ENCODE measurements around the genes RGCC, AKAP11, TNFSF11 and DNAJC15.

- PRO-cap, 3 experiments: no peak in any of the 3 experiments
- RAMPAGE, long total RNA: no peak
Observed at GRCh38 chr13:41024575-41025197, 5.6 kb upstream of the ELF1 start.

DNA sequence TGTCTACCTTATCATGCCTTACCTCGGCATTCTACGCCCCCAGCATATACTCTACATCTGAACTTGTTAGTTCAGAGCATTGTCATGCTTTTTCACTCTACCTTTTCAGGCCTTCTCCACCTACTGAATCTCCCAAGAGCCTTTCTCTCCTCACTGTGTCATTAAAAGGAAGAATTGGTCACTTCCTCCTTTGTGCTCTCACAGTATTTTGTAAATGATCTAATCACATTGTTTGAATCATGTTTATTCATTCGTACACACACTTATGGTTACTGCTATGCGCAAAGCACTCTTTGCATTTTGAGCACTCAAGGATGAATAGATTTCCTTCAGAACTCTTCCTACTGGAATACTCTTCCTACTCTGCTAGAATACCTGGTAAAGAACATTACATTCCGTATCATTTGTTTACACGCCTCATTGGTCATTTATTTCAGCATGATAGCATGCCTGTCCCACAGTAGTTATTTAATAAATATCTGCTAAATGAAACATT is 15.8 kb upstream of the ELF1 start:
- PRO-cap, 3 experiments: no peak in any of the 3 experiments
- RAMPAGE, long total RNA: no peak

- PRO-cap, 3 experiments: no peak in any of the 3 experiments
- RAMPAGE, long total RNA: no peak
Observed at GRCh38 chr13:41046729-41047377, 14.5 kb upstream of the WBP4 start.

DNA sequence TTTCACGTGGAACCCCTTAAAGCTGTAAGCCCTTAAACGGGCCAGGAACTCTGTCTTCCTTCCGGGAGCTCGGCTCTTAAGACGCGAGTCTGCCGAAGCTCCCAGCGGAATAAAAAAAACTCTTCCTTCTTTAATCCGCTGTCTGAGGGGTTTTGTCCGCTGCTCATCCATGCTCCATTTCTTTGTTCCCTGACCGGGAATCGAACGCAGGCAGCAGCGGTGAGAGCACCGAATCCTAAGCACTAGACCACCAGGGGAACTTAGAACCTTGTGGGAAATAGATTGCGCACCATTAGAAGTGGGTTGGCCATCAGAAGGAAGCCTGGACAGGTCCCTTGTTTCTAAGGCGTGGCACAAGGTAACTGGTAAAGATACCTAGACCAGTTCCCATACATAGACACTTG is 1.6 kb upstream of the RGCC start:
- PRO-cap, 3 experiments: peak in 2 of 3 experiments; most common minus-strand start position 206 of the sequence (in 2)
- RAMPAGE, long total RNA: no peak

- PRO-cap, 3 experiments: peak in 3 of 3 experiments; most common plus-strand start chr13:41457550 (in 3); most common minus-strand start chr13:41457317 (in 1)
- RAMPAGE, long total RNA: no peak
Observed at GRCh38 chr13:41456946-41457695, at the start of gene RGCC. Gene RGCC (plus strand): TSS chr13:41457550.

DNA sequence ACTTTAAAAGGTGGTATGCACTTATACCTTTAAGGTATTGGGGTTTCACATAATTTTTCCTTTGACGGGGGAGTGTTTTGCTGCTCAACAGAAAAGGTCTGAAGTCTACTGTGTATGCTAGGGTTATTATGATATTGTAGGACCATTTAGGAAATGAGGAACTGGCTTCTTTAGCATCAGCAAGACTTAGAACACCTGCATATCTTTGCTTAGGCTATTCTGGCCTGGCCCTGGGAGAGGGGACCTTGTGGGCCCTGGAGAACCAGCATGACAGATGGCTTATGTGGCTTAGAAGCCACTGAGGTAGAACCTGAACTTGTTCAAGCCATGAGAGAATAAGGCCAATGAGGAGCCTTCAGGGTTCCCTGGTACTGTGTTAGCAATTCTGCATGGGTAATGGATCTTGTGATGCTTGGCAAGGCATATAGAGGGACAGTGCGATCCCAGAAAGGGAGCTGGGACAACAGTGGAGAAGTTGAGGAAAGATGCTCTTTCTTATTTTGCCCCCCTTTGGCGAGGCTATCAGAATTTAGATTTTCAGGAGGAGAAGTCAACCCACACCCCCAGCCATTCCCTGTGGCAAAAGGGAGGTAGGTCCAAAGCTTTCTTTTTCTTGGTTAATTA is 4.3 kb downstream of the RGCC start:
- PRO-cap, 3 experiments: no peak in any of the 3 experiments
- RAMPAGE, long total RNA: no peak

DNA sequence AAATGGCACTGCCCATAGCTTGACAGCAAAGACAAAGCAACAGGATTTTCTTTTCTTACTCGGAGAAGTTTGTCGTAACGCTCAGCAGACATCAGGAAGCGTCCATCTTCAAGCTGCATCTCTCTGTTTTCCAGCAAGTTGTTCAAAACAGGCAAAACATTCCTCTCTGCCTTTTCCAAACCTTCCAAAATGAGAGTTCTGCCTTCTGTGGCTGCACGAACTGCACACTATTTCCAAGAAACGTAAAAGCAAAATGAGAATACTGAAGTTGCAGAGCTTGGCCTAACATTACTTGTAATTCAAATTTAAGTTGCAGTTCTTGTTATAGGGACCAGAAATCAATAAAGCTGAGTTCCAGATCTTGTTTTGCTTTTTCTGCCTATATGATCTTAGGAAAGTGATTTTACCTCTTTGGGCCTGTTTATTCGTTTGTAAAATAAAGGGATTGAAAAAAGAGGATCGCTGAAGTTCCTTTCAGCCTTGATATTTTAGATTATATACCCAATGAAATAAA is 69.5 kb downstream of the VWA8 start:
- PRO-cap, 3 experiments: no peak in any of the 3 experiments
- RAMPAGE, long total RNA: no peak

- PRO-cap, 3 experiments: peak in 1 of 3 experiments; most common plus-strand start chr13:41960719 (in 1); most common minus-strand start chr13:41960886 (in 1)
- RAMPAGE, long total RNA: no peak
Observed at GRCh38 chr13:41960109-41961037, 536 bp downstream of the VWA8 start.

DNA sequence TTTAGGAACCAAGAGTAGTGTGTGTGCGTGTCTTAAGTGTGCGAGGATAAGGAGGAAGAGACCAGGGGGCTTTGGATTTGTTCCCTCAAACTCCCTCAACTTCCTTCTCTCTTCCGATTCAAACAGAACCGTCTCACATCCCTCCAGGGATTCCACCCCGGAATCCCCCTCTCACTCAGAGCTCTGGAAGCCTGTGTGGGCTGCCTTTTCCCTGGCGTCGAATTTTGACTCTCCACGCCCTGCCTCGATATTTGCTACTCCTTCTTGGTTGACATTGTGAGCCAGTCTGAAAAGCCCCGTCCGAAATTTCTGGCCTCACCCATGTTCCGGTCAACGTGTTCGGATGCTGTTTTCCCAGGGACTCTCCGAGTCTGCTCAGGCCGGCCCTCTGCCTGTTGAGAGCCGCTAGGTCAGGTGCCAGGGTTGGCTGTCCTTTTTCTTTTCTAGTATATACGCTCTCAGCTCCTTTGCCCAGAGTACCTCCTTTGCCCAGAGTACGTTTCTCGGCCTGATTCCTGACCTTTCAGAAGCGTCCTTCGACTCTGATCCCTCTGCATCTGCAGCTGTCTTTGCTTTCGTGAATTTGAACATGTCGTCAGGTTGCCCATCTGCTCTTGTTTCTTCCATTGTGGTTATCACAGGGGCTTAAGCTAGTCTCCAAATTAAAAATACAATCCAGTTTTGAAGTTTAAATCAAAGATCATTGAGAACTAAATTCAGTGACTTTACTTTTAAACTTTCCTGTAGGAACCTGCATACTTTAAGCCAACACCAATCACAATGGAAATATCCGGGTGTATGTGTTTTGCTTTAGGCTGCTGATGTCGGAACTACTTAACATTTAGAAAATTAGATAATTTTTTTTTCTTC is 6.7 kb upstream of the DGKH start:
- PRO-cap, 3 experiments: peak in 1 of 3 experiments; most common minus-strand start position 364 of the sequence (in 1)
- RAMPAGE, long total RNA: no peak

- PRO-cap, 3 experiments: no peak in any of the 3 experiments
- RAMPAGE, long total RNA: no peak
Observed at GRCh38 chr13:42139961-42140462, 91.6 kb downstream of the DGKH start.

GRCh38 chr13:42271730-42272574 is at the start of gene AKAP11:
Gene AKAP11 (plus strand): TSS chr13:42272152.
- PRO-cap, 3 experiments: peak in 3 of 3 experiments; most common plus-strand start chr13:42272046 (in 2); most common minus-strand start chr13:42271760 (in 2)
- RAMPAGE, long total RNA: start-site peak on the plus strand at chr13:42271951-42272046, 55 and 22 reads in 2 replicates; start-site peak on the plus strand at chr13:42272136-42272190, 99 and 20 reads in 2 replicates

DNA sequence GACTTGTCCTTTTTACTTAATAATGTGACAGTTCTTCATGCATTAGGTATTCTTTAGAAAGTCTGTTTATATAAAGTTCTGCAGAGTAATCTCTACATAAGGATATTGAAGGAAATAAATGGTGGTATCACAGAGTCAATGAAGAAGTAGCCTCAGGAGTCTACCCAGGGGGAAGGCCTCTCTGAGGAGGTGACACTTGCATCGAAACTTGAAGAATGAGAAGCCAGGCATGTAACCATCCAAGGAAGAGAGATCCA is 22.9 kb downstream of the AKAP11 start:
- PRO-cap, 3 experiments: no peak in any of the 3 experiments
- RAMPAGE, long total RNA: no peak

DNA sequence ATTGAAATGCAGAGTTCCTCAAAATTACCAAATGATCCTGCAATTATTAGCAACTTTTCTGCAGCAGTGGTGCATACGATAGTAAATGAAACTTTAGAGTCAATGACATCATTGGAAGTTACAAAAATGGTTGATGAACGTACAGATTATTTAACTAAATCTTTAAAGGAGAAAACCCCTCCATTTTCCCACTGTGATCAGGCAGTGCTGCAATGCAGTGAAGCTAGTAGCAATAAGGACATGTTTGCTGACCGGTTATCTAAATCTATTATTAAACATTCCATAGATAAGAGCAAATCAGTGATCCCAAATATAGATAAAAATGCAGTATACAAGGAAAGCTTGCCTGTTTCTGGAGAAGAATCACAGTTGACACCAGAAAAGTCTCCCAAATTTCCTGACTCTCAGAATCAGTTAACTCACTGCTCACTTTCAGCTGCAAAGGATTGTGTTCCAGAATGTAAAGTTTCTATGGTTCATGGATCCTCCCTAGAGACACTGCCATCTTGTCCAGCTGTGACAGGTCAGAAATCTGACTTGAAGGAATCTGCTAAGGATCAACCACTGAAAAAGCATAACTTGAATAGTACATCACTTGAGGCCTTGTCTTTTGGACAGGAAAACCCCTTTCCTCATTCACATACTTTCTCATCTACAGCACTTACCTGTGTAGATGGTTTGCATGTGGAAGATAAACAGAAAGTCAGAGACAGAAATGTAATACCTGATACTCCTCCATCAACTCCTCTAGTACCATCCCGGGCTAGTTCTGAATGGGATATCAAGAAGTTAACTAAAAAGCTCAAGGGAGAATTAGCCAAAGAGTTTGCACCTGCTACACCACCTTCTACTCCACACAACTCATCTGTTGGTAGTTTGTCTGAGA is 29.6 kb downstream of the AKAP11 start:
- PRO-cap, 3 experiments: no peak in any of the 3 experiments
- RAMPAGE, long total RNA: no peak

DNA sequence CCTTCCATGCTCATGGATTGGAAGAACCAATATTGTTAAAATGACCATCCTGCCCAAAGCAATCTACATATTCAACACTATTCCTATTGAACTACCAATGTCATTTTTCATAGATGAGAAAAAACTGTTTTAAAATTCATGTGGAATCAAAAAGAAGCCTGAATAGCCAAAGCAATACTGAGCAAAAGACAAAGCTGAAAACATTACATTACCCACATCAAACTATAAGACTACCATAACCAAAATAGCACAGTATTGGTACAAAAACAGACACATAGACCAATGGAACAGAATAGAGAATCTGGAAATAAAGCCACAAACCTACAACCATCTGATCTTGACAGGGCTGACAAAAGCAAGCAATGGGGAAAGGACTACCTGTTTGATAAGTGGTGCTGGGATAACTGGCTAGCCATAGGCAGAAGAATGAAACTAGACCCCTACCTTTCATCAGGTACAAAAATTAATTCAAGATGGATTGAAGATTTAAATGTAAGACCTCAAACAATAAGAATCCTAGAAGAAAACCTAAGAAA is 123.0 kb upstream of the TNFSF11 start:
- PRO-cap, 3 experiments: no peak in any of the 3 experiments
- RAMPAGE, long total RNA: no peak

GRCh38 chr13:42573796-42574888 is at the start of gene TNFSF11:
Gene TNFSF11 (plus strand): TSS chr13:42574152.
- PRO-cap, 3 experiments: no peak in any of the 3 experiments
- RAMPAGE, long total RNA: no peak

DNA sequence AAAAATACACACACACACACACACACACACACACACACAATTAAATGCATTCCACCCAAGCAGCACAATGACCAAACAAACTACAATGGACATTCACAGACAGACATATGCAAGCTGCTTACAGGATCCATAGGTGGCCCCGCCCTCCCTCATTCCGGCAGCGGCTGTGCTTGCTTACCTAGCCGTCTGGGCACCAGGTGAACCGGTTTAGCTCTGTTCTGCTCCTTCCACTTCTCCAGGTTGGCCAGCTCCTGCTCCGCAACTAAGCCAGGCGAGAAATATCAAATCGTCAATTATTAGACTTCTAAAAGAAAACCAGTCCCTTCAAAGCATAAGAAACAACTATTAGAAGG is 23.1 kb downstream of the EPSTI1 start:
- PRO-cap, 3 experiments: no peak in any of the 3 experiments
- RAMPAGE, long total RNA: no peak

DNA sequence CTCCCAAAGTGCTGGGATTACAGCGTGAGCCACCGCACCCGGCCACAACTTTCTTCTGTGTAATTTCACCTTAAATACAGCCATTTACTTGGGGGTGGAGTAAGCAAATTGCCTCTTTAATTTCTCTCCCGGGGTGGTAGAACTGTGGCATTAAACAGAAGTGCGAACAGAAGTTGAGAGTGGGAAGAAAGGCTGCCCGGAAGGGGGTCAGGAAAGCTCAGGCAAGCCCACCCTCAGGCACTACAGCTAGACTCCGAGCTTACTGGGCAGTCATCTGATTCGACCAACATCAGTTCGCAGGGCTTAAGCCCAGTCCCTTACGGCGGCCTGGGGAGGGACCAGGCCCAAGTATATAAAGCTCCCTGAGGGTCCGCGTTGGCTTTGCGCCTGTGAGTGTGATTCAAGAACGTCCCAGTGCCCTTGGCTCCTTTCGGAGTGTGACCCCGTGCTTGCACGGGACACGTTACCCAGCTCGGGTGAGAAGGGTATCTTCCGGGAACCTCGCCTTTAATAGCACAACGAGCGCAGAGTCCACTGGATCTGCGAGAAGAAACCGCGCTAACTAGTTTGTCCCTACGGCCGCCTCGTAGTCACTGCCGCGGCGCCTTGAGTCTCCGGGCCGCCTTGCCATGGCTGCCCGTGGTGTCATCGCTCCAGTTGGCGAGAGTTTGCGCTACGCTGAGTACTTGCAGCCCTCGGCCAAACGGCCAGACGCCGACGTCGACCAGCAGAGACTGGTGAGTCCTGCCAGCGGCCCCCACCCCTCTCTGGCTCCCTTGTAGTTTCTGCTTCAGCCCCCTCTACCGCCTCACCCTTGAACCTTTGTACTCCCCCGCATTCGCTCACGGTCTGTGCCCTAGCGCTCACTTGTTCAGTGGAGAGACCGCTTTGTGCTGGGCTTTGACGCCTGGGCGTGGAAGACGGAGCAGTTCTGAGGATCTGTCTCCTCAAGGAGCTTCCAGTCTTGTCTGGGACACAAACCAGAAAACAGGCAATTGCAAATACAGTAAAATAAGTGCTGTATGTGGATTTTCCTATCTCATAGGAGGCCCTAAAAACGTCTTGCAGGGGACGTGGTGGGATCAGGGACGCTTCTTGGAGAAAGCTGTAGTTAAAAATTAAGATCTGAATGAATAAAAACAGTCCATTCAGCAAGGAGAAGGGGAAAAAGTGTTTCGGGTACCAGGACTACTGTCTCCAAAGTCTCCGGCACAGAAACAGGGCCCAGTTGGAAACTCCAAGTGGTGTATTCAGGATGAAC is at the start of gene DNAJC15:
DNAJC15 (plus strand) TSS at position 589 of the 1,261 bp plus-strand sequence.
- PRO-cap, 3 experiments: peak in 3 of 3 experiments; most common plus-strand start position 609 of the sequence (in 2); most common minus-strand start position 509 of the sequence (in 1)
- RAMPAGE, long total RNA: start-site peak on the plus strand centred at position 546 of the sequence, 181 bp wide, 3,068 and 348 reads in 2 replicates

- PRO-cap, 3 experiments: no peak in any of the 3 experiments
- RAMPAGE, long total RNA: no peak
Observed at GRCh38 chr13:43298324-43298781, 275.0 kb downstream of the DNAJC15 start.

- PRO-cap, 3 experiments: no peak in any of the 3 experiments
- RAMPAGE, long total RNA: no peak
Observed at GRCh38 chr13:43908737-43909366, 29.1 kb downstream of the LACC1 start.

DNA sequence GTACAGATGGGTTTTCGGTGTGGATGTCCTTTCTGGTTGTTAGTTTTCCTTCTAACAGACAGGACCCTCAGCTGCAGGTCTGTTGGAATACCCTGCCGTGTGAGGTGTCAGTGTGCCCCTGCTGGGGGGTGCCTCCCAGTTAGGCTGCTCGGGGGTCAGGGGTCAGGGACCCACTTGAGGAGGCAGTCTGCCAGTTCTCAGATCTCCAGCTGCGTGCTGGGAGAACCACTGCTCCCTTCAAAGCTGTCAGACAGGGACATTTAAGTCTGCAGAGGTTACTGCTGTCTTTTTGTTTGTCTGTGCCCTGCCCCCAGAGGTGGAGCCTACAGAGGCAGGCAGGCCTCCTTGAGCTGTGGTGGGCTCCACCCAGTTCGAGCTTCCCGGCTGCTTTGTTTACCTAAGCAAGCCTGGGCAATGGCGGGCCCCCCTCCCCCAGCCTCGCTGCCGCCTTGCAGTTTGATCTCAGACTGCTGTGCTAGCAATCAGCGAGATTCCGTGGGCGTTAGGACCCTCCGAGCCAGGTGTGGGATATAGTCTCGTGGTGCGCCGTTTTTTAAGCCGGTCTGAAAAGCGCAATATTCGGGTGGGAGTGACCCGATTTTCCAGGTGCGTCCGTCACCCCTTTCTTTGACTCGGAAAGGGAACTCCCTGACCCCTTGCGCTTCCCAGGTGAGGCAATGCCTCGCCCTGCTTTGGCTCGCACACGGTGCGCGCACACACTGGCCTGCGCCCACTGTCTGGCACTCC is 95.8 kb downstream of the LACC1 start:
- PRO-cap, 3 experiments: no peak in any of the 3 experiments
- RAMPAGE, long total RNA: no peak

Data from cerebellum (tissue), 5 donors.